AG04450 (cell line): ENCODE measurements around a stretch of chr13.

DNA sequence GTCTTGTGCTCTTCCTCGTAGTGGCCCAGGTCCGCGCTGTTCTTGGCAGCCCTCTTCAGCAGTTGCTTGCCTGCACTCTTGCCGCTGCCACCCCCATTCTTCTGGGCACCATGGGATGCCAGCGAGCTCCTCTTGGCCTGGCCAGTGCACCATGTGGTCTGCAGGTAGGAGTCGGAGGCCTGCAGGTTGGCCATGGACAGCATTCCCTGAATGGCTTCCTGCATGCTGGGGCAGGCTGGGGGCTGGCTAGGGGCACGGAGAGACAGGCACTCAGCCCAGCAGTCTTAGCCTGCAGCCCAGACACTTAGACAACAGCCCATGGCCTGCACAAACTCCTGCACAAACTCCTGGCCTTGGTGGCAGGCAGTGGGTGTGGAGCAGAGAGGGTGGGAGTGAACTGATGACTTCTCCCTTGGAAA, 234.9 kb downstream of the TUBA3C start:
- CAGE, long polyA plus RNA: no peak
- RRBS: no CpG with 5 or more reads among the region's 7 CpGs

GRCh38 chr13:19641869-19642309, 8.4 kb downstream of the MPHOSPH8 start:
- CAGE, long polyA plus RNA: no peak
- RRBS: no CpG with 5 or more reads among the region's 3 CpGs

GRCh38 chr13:19714187-19714912, 68.4 kb downstream of the PSPC1 start:
- CAGE, long polyA plus RNA: no peak
- RRBS: no CpG with 5 or more reads among the region's 6 CpGs

DNA sequence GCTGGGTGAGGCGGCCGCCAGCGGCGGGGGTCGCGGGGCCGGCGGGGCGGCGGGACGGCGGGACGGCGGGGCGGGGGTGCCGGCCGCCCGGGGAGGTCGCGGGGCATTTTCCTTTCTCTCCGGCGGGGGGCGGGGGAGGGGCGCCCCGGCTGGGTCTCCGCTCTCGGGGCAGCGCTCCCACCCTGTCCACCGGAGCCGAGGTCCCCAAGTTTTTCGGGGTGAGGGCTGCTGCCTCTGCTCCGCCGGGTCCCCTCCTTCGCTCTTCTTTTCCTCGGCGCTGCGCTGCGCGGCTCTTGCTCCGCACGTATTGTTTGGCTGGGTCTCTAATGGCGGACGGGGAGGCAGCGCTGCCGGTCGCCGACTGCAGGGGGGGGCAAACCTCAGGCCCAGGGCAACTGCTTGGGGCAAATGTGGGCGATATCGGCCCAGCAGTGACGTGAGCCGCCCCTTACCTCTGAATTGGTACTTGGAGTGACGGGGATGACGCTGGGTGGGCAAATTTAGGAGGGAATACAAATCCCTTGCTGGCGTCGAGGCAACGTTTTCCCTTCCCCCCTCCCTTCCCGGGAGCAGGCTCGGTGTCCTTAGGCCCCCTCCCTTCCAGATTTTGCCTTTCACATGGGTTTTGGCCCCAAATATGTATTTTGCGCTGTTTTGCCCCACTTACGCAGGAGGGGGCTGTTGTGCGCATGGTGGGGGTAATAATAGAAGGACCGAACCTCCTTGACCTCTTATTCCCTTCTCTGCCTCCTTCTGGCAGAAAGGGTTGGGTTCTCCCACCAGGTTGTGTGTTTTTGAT, 803 bp downstream of the ZMYM2 start:
- CAGE, long polyA plus RNA: no peak
- RRBS: 4% methylated on average over 23 of the region's 62 CpGs

- CAGE, long polyA plus RNA: no peak
- RRBS: no CpG with 5 or more reads among the region's 9 CpGs
Measured at GRCh38 chr13:19971200-19972007, 12.9 kb downstream of the ZMYM2 start.

- CAGE, long polyA plus RNA: no peak
- RRBS: no CpG with 5 or more reads among the region's 5 CpGs
Measured at GRCh38 chr13:20065531-20065946, 95.3 kb downstream of the GJA3 start.

DNA sequence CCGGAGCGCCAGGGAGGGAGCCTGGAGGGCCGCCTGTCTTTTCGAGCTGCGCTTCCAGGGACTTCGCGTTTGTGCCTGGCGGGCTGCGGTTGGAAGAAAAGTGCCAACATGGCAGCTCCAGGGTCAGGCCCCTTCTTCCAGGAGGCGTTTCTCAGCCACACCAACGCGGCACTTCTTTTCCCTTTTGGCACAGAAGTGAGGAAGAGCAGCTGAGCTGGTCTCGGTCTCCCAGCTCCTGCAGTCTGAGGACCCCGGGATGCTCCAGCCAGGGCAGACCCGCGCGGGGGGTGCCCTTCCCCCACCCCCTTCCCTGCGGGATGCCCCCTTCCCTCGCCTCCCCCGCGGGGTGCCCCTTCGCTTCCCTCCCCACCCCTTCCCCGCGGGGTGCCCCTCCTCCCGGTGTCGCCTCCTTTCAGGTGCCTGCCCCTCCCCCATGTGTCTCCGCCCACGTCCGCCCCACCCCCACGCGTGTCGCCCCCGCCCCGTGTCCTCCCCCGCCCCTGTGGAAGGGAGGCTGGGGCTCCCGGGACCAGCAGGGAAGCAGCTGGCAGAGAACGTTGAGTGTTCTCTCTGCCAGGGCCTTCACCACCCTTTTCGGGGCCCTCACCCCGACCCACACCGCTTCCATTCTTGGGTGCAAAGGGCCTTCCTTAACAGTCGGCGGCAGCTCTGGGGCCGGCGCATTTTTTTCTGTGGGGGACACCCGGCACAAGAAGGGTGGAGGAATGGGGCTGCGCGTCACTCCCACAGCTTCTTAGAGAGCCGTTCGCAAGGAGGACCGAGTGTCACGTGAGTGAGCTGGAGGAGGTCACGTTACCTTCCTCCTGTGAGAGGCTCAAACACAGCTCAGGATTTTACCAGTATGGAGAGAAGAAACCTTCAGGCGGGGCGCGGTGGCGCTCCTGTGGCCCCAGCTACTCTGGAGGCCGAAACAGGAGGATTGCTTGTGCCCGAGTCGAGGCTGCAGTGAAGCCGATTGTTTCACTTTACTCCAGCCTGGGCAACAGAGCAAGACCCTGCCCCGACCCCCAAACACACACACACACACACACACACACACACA, 42.0 kb downstream of the GJA3 start:
- CAGE, long polyA plus RNA: no peak
- RRBS: 14% methylated on average over 1 of the region's 61 CpGs

DNA sequence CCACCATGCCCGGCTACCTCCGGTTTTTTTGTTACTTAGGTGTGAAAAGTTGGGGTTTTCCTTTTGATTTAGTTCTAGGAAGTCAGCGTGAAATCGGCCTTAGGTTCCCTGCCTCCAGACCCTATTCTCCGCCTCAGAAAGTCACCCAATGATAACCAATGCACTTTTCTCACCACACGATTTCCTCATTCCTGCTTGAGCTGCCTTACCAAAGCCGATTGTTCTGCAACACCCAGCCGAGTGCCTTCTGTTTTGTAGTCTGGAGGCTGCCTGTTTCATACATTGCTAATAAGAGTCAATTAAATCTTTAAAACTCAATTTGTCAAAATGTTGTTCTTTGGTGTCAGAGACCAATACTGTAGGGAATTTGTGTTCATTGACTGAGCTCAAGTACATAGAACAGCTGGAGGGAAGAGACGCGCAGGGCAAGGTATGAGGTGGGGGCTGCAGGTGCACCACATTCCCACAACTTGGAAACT, 39.7 kb downstream of the GJA3 start:
- CAGE, long polyA plus RNA: no peak
- RRBS: no CpG with 5 or more reads among the region's 10 CpGs

DNA sequence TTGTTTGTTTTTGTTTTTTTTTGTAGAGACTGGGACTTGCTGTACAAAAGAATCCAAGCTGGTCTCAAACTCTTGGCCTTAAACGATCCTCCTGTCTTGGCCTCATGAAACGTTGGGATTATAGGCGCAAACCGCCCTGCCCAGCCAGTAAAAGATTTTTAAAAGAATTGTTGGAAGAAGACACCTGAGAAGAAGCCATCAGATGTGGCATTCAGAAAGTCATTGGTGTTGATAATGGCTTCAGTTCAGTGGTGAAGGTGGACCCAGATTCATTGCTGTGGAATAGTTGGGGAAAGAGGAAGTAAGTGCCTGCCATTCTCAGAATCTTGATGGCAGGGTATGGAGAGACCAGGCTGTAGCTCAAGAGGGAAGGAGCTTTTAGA, 12.8 kb downstream of the GJB6 start:
- CAGE, long polyA plus RNA: no peak
- RRBS: no CpG with 5 or more reads among the region's 4 CpGs

- CAGE, long polyA plus RNA: no peak
- RRBS: no CpG with 5 or more reads among the region's 18 CpGs
Measured at GRCh38 chr13:20424856-20425650, 100.6 kb downstream of the CRYL1 start.

DNA sequence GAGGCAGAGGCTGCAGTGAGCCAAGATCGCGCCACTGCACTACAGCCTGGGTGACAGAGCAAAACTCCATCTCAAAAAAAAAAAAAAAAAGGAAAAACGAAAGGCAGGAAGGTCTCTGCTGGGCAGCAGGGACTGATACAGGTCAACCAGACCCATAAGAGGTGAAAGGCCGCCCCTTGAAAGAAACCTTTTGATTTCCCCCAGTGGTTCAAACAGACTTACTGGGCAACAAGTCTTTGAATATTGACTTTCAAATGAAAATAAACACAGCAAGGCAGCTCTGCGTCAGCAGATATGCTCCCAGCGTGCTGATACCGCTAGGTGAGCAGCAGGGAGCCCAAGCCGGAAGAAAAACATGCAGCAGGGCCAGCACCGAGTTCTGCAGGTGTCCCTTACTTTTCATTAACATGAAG, 49.4 kb downstream of the CRYL1 start:
- CAGE, long polyA plus RNA: no peak
- RRBS: no CpG with 5 or more reads among the region's 9 CpGs

- CAGE, long polyA plus RNA: no peak
- RRBS: no CpG with 5 or more reads among the region's 5 CpGs
Measured at GRCh38 chr13:20798000-20798483, 24.3 kb upstream of the EEF1AKMT1 start.

GRCh38 chr13:20939469-20940078, 37.0 kb upstream of the XPO4 start:
- CAGE, long polyA plus RNA: no peak
- RRBS: no CpG with 5 or more reads among the region's 6 CpGs

DNA sequence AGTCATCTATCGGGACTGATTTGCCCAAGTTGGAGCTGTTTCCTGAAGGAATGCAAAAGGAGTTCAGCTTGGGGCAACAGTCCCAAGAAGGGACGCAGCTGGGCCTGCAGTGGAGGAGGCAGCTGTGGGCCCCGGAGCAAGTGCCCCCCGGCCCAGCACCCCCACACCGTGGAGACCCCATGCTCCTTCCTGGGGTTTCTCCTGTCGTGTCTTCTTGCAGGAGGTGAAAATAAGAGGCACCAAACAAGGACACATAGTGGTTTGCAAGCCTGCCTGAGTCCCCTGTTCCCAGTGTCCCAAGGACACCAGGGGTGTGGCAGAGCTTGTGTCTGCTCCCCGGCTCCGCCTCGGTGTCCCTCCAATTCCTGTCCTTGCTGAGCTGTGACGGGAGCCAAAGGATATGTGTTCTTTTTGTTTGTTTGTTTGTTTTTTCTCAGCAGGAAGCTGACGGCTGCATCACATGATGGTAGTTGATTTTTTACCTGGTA, 50.6 kb upstream of the XPO4 start:
- CAGE, long polyA plus RNA: no peak
- RRBS: no CpG with 5 or more reads among the region's 11 CpGs

DNA sequence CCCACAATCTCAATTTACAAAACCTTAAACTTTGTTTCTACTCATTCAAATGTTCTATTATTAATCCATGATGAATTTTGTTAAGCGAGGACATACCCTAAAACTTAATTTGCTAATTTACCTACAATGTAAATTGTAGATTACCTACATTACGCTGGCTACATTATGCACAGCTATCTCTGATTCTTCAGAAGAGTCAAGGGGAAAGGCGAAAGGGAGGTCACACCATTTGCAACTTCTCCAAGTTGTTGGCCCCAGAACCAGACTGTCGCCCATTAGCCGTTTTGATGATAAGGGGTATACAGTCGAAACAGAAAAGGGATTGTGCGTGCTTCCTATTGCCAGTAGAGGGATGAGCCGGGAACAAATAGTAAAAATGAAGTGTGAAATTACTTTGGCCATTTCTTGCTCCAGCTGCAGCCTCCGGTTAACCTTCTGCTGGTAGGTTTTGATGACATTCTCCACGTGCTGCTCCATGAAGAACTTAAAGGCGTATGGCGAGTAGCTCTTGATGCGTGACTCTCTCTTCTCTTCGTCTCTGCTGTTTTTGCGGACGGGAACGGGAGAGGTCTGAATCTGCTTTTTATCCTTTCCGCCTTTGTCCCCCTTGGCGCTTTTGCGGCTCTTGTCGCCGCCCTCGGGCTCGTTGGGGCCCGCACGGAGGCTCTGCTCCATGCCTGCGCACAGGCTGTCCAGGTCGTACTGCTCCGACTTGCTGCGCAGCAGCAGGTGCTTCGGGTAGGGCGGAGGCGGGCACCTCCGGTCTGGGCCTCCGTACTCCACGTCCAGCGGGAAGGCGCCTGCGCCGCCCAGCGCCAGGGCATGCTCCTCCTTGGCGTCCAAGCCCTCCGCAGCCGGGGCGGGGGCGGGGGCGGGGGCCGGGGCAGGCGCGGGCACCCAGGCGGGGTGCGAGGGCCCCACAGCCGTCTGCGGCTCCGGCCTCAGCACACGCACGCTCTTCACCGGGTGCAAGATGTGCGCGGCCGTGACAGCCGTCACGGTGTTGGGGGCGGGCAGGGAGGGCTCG, 73.6 kb downstream of the LATS2 start:
- CAGE, long polyA plus RNA: no peak
- RRBS: 96% methylated on average over 17 of the region's 65 CpGs

DNA sequence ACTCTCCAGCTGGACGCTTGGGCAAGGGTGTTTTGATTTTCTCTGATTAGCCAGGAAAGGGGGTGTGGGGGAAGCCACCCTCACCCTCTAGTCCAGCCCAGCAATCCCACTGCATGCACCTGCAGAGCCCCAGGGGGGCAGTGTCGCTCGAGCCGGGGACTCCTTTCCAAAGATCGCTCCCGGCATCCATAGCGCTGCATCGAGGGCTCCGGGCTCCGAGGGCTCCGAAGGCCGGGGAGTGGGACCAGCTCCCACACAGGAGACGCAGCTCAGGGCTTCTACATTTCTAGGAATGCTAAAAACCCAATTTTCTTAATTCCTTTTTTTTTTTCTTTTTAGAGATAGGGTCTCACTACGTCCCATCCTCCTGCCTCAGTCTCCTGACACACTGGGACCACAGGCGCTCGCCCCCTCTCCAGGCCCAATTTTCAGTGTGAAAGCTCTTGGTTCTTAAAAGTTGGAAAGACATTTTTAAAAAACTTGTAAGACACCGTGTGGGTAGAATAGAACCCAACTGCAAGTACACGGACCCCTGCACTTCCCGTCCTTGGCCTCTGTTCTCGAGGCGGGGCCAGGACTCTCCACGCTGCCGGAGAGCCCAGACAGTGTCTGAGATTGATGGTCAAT, 38.3 kb downstream of the LATS2 start:
- CAGE, long polyA plus RNA: no peak
- RRBS: no CpG with 5 or more reads among the region's 23 CpGs

DNA sequence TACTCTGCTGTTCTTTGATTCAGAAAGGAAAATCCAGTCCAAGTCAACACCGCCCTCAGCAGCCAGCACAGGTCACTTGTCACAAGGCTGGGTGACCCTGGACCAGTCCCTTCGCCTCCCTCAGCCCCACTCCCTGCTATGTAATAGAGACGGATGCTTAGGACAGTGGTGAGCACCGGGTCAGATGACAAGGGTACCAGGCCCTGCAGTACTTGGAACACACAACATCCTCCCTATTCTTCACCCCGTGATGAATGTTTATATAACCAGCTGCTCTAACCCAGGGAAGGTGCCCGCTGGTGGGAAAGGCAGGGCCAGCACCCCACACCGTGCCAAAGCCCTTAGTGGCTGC, 14.3 kb downstream of the LATS2 start:
- CAGE, long polyA plus RNA: no peak
- RRBS: no CpG with 5 or more reads among the region's 7 CpGs

GRCh38 chr13:21074470-21074927, 13.1 kb upstream of the LATS2 start:
- CAGE, long polyA plus RNA: no peak
- RRBS: no CpG with 5 or more reads among the region's 11 CpGs

GRCh38 chr13:21177011-21177421, 558 bp downstream of the MRPL57 start:
- CAGE, long polyA plus RNA: no peak
- RRBS: 0% methylated on average over 1 of the region's 20 CpGs

- CAGE, long polyA plus RNA: no peak
- RRBS: no CpG with 5 or more reads among the region's 12 CpGs
Measured at GRCh38 chr13:21232147-21233075, 56.0 kb downstream of the MRPL57 start.